Measurements from ENCODE around the genes TEX264 and UQCC5.

GRCh38 chr3:51670770-51671714 lies at the start of gene TEX264:
TSS of gene TEX264 (plus strand) at chr3:51671252.
- PRO-cap, result bidirectional peak, plus-strand start at chr3:51671260, minus-strand start at chr3:51671081

DNA sequence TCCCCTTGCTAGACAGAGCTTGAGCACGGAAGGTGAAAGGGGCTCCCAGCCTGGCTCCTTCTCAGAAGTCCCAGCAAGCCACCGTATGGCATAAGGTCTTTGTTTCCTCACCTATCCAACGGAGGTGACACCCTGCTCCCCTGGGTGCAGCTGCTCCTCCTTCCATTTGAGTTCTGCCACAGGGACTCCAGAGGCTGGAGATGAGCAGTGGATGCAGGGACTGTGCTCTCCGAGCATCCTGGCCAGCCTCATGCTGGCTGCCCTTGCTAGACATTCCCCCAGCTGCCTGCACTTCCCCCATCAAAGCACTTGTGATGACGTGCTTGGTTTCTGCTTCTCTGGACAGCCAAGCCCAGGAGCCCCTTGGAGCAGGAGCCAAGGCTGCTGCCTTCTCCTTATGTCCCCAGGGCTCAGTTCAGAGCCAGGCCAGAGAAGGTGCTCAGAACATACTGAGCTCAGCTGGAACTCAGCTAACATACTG lies 4.5 kb downstream of the PCBP4 start:
- PRO-cap, result no peak

GRCh38 chr3:51993524-51994770 lies 1.7 kb downstream of the RPL29 start:
- PRO-cap, result unidirectional peak, minus-strand start at chr3:51994641

DNA sequence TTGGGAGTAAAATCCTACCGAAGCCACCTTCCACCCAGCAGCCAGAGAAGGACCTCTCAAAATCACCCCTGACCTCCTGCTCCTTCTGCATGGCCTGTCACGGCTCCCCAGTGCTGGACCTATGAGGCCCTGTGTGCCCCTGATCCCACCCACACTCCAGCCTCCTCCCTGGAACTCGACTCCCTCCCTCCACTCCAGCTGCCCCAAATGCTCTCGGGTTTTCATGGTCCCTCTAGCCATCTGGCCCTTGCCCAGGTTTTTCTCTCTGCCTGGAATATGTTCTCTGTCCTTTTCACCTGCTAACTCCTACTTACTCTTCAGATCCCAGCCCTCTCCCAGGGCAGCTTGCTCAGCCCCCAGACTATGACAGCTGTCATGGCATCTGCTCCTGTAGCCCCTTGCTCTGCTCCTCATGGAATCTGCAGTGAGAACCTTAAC lies 30.3 kb upstream of the RPL29 start:
- PRO-cap, result no peak

DNA sequence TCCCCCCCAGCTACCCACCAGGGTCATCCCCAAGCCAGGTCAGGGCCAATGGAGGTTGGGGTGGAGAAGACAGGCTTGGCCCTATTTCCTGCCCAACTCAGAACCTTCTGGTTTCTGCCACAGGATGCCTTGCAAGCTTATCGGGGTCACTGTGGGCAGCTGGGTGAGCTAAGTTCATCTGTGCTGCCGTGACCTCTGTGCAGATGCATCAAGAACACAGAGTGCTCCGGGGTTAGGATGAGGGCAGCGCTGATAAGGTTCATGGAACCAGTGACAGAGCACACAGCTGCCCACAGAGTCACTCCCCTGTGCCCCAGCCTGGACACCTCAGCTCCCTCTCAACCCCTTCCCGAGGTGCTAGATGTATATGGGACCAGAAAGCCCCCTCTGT lies 15.8 kb upstream of the ALAS1 start:
- PRO-cap, result no peak

- PRO-cap, result no peak
These were observed 7.0 kb downstream of the TLR9 start for GRCh38 chr3:52218262-52218981.

GRCh38 chr3:52237038-52237483 lies 1.9 kb downstream of the TWF2 start:
- PRO-cap, result no peak

- PRO-cap, result no peak
These were observed 1.3 kb upstream of the TWF2 start for GRCh38 chr3:52240016-52240860.

- PRO-cap, result no peak
These were observed 754 bp upstream of the PPM1M start for GRCh38 chr3:52244785-52245225.

GRCh38 chr3:52254713-52254925 lies 9.1 kb downstream of the PPM1M start:
- PRO-cap, result no peak

DNA sequence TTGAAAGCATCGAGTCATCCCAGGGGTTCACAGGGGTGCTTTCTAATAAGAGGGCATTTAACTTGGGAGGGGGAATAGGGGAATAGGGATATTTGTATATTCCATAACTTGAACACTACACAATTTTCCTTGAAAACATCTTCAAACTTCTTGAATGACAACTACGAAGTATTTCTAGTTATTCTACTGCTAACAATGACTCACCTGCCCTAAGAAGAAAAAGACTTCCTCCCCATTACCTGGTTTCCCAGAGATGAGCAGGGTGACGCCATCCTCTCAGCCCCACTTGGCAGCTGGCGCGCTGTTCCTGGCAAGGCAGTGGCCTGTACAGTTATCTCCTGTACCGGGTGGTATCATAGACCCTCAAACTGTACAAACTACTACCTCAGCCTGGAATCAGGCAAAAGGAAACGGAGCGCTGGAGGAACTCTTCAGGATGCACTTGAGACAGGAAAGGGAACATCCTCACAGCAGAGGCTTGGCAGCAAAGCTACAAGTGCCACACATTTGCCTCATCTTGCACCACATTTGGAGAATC lies 10.4 kb downstream of the WDR82 start:
- PRO-cap, result no peak

DNA sequence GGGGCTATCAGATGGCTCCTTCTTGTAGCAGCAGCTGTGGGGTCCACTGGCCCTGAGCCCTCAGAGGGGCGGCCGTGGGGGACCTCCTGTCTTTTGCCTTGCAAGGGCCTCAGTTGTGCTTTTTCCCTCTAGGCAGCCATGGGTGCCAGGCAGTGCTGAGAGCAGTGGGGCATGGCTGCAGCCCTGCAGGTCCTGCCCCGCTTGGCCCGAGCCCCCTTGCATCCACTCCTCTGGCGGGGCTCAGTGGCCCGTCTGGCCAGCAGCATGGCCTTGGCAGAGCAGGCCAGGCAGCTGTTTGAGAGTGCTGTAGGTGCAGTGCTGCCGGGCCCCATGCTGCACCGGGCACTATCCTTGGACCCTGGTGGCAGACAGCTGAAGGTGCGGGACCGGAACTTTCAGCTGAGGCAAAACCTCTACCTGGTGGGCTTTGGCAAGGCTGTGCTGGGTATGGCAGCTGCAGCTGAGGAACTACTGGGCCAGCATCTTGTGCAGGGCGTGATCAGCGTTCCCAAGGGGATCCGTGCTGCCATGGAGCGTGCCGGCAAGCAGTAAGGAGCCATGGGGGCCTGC lies 2.6 kb downstream of the GLYCTK start:
- PRO-cap, result no peak

DNA sequence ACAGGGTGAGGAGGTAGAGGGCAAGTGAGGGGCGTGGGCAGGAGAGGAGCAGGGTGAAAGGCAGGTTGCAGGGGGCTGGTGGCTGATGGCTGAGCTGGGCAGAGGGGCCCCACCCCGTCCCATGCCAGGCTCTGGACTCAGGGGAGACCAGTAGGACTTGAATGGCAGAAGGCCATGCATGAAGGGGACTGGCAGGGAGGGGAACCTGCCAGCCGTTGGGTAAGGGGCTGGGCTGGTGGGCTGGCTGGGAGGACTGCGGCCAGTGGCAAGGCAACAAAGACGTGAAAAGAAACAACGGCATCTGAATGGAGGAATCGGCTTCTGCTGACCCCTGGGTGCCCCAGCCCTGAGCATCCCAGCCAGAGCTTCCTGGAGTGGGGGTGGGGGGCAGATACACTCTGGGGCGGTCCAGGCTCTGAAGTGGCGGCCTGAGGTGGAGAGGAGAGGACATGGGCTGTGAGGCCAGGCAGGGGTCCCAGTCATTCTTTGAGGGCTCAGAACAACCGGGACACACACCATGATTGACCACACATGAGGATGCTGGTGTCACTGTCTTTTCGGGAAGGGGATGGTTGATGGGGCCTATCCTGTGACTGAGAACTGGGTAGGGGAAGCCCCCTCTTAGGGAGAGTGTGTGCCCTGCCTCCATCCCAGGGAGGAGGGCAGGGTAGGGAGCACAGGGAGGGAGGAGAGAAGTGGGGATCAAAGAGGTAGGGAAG lies 11.7 kb downstream of the GLYCTK start:
- PRO-cap, result no peak

DNA sequence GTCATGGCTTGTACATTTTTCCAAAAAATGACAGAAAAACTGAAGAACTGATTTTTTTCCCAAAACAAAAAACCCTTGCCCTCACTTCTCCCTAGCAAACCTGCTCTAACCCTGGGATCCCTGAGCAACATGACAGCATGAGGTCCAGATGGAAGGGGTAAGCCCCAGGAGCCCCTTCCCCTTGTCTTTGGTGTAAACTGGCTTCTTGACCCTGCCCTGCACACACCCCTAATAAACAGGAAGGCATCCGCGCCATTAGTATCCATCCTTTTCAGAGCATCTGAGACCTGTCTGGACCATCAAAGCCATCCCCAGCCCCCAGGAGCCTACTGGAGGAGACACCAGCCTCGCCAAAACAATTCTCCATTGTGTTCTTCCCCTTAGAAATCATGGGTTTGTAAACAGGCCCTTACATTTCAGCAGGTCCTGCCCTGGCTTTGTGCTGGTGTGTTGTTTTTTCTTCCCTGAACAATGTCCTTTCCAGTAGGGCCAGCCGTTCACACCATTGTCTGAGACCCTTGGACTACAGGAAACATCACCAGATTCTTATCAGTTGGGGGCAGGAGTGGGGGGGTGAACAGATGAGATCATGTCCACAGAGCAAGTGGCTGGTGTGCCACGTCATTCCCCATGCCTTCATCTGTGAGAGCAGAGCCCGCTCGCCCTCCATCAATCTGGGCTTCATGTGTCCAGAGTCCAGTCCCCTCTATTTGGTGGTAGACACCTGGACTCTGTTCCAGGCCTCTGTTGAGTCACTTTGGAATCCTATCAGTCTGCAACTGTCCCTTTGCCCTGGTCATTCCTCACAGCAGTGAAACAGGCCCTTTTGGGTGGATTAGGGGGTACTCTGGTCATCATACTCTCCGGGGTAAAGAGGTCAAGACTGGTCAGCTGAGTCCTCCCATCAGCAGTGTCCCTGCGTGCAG lies 15.2 kb downstream of the SEMA3G start:
- PRO-cap, result no peak

GRCh38 chr3:52490928-52491508 lies 4.1 kb upstream of the STAB1 start:
- PRO-cap, result no peak

DNA sequence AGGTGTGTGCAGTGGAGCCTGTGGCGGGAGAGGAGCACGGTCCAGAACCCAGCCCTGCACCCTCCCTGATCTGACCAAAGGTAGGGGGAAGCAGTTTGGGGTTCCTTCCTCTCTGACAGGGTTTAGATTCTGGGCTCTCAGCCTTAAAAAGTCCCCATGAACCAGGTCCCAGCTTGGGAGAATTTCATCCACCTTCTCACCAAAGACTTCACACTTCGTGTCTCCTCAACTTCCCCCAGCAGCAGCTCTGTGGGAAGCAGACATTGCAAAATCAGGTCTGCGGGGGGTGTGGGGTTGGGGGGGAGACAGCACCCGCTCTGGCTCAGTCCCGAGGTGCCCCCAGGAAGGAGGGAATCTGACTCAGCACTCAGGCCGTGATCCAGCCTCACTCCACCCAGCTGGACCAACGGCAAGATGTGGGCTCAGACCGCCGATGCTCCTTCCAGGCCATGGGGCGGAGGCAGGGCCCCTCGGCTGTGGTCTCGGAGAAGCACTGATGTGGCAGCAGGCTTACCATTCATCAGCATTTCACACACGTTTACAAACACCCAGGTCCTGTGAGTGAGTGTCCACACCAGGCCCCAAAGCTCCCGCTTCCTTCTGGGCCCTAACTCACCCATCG lies 3.0 kb downstream of the STAB1 start:
- PRO-cap, result no peak

GRCh38 chr3:52515068-52515808 lies 18.4 kb downstream of the NT5DC2 start:
- PRO-cap, result no peak

GRCh38 chr3:52532393-52533054 lies 1.1 kb downstream of the NT5DC2 start:
- PRO-cap, result no peak

GRCh38 chr3:52533929-52534176 lies 196 bp upstream of the NT5DC2 start:
- PRO-cap, result bidirectional peak, plus-strand start at chr3:52533979, minus-strand start at chr3:52533799

GRCh38 chr3:52536259-52536865 lies at the start of gene UQCC5:
TSS of gene UQCC5 (plus strand) at chr3:52536605.
- PRO-cap, result bidirectional peak, plus-strand start at chr3:52536619, minus-strand start at chr3:52536379